Foreskin fibroblast (primary cell): ENCODE results near the genes OR4D1 and EPX.

- RRBS = no CpG with 5 or more reads among the region's 7 CpGs
Observed at GRCh38 chr17:57993356-57994447, 5.6 kb upstream of the VEZF1 start.

DNA sequence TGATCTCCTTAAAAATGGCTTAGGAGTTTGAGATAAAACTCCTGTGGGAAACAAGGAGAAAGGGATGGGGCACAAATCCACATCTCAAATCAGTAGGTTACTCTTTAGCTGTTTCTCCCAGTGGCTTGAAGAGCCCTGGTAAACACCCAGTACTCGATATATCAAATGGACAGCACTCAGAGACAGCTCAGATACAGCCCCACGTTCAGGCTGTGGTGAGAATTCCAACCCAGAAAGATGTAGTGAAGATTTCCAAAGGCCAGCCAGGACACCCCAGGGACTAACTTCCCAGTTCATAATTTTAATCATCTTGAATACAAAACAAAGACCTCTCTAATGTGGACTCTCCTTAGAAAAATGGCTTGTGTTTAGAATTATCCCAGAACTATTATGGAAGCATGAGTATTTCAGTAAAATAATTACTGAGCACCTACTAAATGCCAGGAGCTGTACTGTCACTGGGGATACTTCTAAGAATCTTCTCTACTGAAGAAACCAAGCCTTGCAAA, 6.4 kb upstream of the VEZF1 start:
- RRBS = no CpG with 5 or more reads among the region's 2 CpGs

- RRBS = no CpG with 5 or more reads among the region's 2 CpGs
Observed at GRCh38 chr17:58002209-58002777, 4.8 kb downstream of the SRSF1 start.

GRCh38 chr17:58081701-58082220, 1.5 kb upstream of the DYNLL2 start:
- RRBS = no CpG with 5 or more reads among the region's 11 CpGs

DNA sequence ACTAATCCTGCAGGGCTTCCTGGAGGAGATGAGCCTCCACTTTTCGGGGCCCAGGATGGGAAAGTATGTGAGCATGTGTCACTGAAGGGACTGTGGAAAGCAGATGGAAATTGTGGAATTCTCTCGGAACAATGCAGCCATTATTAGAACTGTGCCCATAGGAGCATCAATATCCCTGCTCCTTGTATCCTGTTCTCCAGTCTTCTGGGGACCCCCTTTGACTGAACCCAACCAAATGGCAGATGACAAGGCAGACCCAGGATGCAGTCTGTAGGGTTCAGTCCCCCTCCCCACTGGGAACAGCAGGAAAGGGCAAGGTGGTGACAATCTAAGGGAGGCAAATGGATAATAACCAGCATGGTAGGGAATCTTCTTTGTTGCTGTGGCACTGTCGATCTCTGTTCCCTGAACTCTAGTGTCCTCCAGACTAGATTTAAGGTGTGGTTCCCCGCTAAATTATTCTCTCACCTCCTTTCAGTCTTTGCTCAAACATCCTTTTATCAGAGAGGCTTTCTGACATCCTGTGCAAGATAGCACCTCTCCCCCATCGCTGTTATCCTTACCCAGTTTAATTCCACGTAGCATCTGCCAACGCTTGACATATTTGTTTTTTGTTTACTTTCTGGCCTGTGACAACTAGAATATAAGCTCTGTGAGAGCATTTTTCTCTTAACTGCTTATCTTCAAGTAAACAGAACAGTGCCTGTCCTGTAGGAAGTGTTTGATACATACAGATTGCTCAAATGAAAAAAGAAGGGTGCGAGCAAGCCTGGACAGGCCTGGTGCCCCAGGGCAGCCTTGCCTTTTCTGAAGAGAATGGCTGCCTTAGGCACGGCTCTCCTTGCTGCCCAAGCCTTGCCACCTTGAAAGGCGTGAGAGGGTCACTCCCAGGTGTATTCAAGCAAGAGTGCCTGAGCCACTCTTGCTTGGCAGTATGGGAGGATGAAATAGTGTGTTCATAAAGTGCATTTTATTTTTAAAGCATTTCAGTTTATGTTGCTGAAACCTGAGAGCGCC, 9.5 kb downstream of the DYNLL2 start:
- RRBS = no CpG with 5 or more reads among the region's 11 CpGs

- RRBS = no CpG with 5 or more reads among the region's 1 CpG
Observed at GRCh38 chr17:58147961-58148483, at the start of gene OR4D1. TSS of gene OR4D1 (plus strand) at chr17:58148384.

- RRBS = no CpG with 5 or more reads among the region's 4 CpGs
Observed at GRCh38 chr17:58152830-58153618, 4.8 kb downstream of the OR4D1 start.

GRCh38 chr17:58192530-58192784, at the start of gene EPX:
TSS of gene EPX (plus strand) at chr17:58192726.
- RRBS = no CpG with 5 or more reads among the region's 2 CpGs

- RRBS = no CpG with 5 or more reads among the region's 7 CpGs
Observed at GRCh38 chr17:58338590-58339387, 10.2 kb upstream of the TSPOAP1 start.

DNA sequence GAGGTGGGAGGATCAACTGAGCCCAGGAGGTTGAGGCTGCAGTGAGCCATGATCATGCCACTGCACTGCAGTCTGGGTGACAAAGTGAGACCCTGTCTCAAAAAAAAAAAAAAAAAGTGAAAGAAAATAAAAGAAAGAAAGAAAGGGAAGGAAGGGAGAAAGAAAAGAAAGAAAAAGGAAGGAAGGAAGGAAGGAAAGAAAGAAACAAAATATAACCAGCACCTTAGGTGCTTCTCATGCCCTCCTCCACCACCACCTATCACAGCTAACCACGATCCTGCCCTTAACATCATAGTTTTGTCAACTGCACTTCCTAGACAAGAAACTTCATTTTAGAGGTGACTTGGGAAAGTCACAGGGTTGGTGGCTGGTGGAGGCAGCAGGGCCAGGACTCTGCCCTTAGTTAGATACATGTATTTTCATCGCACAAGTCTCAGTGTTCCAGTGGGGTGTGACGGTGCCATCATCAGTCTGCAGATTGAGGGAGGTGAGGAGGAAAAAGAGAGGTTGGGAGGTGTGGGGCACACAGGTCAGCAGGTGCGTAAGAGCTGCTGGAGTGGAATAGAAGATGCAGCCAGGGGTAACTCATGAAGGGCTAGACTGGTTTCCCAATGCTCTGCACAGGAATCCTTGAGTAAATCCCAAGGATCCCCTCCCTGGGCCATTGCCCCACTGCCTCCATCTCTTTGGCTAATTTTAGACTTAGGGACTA, 10.0 kb downstream of the SUPT4H1 start:
- RRBS = no CpG with 5 or more reads among the region's 4 CpGs

GRCh38 chr17:58343771-58344849, 7.9 kb downstream of the SUPT4H1 start:
- RRBS = no CpG with 5 or more reads among the region's 9 CpGs

- RRBS = no CpG with 5 or more reads among the region's 3 CpGs
Observed at GRCh38 chr17:58364685-58365143, 12.7 kb upstream of the SUPT4H1 start.

GRCh38 chr17:58679397-58679853, 12.4 kb downstream of the IGBP1C start:
- RRBS = no CpG with 5 or more reads among the region's 5 CpGs

DNA sequence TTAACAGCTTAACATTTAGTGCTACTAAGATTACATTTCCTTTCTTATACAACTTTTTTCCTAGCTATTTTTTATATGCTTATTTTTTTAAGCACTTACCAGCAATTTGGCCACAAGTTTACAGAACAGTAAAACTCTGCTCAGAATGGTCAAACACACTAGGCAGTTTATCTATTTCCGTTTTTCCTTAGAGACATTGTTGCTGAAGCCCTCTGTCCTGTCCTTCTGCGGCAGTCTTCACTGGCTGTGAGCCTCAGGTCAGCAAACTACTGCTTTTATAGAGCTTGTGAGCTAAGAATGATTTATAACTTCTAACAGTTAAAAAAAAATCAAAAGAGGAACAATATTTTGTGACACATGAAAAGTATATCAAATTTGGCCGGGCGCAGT, 7.9 kb downstream of the PRR11 start:
- RRBS = no CpG with 5 or more reads among the region's 4 CpGs

DNA sequence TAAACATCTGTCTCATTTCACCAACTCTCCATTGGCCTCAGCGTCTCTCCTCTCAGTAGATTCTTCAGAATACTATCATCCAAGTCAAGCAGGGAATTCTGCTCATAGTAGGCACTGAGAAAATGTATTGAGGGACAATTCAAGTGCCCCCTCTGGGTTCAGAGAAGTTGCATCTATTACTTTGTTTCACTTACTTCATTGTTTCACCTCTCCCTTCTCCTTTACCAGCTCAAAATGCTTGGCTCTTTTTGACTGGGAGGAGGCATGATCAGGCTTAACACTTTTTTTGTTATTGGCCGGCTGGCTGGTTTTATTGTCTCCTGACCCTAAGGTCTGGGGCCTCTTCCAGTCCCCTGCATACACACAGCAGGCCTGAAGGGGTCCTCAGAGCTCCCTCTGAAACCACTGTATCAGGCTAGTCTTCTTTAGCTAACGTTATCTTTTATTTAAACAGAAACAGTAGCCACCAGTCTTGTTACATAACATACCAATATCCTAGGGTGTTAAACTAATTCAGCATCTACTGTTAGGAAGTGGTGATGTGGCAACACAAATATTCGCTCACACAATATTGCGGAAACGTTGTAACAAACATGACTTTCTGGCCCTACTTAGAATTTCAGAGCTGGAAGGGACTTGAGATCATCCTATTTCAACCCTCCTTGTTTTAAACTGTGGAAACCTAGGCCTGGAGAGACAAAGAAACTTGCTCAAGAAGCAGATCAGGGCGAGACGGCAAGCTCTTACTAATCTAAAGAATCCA, 1.9 kb upstream of the YPEL2 start:
- RRBS = no CpG with 5 or more reads among the region's 8 CpGs

- RRBS = no CpG with 5 or more reads among the region's 1 CpG
Observed at GRCh38 chr17:59356994-59357669, 25.7 kb downstream of the YPEL2 start.

- RRBS = no CpG with 5 or more reads among the region's 11 CpGs
Observed at GRCh38 chr17:59373457-59374261, 42.2 kb downstream of the YPEL2 start.

DNA sequence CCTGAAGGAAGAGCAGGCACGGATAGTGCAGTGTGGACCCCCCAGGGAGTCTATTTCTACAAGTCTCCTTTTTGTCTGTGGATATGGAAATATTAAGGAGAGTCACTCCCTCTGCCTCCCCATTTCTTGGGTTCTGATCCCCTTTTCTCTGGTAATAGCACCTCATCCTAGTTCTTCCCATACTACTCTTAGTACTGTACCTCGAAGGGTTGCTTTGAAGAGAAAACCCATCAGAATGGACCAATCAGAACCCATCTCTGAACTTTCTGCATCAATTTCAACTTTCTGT, 34.5 kb upstream of the DHX40 start:
- RRBS = no CpG with 5 or more reads among the region's 2 CpGs

GRCh38 chr17:59618073-59618532, 1.6 kb upstream of the CLTC start:
- RRBS = no CpG with 5 or more reads among the region's 6 CpGs